ReNcell CX (cell line): ENCODE results near the genes MALL, MERTK, FBLN7 and CKAP2L.

DNA sequence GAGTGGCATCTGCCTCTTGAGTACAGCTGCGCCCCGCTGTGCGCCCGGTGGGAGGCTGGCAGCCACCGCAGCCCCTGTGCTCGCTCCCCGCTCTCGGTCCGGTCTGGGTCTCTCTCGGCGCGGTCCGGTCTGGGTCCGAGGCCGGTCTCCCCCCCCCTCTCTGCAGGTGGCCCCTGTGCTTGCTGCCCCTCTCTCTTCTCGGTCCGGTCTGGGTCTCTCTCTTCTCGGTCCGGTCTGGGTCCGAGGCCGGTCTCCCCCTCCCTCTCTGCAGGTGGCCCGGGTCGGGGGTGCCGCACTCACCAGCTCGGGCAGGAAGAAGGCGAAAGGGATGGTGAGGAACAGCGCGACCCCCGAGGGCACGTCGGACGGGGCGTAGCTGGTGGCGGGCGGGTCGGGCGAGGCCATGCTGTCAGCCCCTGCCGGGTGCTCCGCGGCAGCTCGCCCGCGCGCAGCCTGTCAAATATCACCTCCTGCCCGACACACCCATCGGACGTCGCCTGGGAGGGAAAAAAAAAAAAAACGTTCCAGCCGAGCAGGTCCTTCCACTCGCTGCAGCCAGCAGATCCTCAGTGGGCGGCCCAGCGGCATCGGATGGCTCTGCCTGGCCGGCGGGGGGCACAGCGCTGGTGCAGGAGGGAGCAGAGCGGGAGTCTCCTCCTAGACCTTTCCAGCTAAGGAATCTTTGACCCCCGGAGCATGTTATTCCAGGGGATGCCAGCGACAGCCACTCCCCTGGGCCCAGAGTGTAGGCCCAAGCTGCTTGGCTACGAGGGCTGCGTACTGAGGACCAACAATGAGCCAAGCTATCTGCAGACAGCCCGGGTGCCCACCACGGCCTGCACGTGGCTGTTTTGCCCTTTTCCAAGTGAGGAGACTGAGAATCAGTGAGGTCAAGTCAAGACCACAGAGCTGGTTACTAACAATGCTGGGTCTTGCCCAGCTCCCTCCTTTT is at the start of gene MALL:
TSS of gene MALL (minus strand) at position 435 of the 952 bp plus-strand sequence.
- PRO-cap = no peak

GRCh38 chr2:110116340-110116843 is 770 bp upstream of the MALL start:
- PRO-cap = no peak

DNA sequence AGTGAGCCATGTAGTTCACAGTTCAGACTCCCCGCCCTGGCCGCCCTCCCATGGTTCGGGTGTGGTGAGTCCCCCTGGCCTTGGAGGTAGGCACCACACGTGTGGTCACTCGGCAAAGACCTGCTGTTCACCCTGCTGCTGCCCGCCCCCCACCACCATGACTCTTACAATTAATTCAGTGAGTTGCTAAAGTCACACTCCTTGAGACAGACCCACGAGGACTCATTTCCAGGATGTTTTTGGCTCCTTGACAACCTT is 5.1 kb upstream of the MALL start:
- PRO-cap = no peak

DNA sequence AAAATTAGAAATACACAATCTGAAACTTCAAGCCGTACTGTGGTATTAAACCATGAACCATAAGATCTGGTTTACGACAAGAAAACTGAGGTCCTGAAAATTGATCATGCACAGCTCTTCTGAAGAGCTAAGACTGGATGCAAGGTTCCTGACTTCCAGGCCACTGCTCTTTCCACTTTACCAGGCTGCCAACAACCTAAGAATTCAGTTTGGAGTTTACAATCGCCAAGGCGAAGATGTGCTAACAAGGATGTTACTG is 772 bp downstream of the MTLN start:
- PRO-cap = no peak

- PRO-cap = no peak
Measured at GRCh38 chr2:111145606-111145909, 24.8 kb downstream of the BCL2L11 start.

GRCh38 chr2:111196269-111197017 is 75.7 kb downstream of the BCL2L11 start:
- PRO-cap = no peak

DNA sequence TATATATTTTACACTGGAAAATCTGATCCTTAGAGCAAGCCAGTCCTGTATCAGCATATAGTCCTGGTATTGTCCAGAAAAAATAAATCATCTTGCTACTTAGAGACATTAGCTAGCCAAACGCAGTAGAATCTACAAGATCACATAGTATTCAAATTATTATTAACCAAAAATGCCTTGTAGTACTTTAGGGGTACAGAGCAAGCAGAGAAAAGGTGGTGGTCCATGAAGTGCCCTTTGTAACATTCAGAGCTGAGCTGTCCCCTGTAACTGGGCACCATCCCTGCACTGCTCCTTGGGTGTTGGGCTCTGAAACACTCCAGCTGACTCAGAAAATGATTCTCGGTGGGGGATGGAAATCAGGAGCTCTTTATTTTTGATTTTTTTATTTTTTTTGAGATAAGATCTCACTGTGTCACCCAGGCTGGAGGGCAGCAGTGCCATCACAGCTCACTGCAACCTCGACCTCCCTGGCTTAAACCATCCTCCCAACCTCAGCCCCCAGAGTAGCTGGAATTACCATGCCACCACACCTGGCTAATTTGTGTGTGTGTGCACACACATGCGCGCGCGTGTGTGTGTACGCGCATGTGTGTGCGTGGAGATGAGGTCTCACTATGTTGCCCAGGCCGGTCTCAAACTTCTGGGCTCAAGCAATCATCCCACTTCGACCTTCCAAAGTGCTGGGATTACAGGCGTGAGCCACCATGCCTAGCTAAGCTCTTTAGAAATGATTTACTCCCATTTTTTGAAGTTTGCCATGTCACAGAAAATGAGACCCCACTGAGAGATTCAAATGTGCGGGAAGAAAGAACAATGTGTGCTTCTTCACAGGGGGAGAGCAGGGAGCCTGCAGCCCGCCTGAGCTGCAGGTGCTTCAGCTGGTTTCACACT is 342.7 kb downstream of the BCL2L11 start:
- PRO-cap = no peak

GRCh38 chr2:111898393-111899367 is at the start of gene MERTK:
Gene MERTK, plus strand, starts transcription at chr2:111898607.
- PRO-cap = bidirectional peak, plus-strand start at chr2:111898613, minus-strand start at chr2:111898297

GRCh38 chr2:111903735-111904410 is 5.5 kb downstream of the MERTK start:
- PRO-cap = no peak

GRCh38 chr2:111957676-111958649 is 59.6 kb downstream of the MERTK start:
- PRO-cap = no peak

DNA sequence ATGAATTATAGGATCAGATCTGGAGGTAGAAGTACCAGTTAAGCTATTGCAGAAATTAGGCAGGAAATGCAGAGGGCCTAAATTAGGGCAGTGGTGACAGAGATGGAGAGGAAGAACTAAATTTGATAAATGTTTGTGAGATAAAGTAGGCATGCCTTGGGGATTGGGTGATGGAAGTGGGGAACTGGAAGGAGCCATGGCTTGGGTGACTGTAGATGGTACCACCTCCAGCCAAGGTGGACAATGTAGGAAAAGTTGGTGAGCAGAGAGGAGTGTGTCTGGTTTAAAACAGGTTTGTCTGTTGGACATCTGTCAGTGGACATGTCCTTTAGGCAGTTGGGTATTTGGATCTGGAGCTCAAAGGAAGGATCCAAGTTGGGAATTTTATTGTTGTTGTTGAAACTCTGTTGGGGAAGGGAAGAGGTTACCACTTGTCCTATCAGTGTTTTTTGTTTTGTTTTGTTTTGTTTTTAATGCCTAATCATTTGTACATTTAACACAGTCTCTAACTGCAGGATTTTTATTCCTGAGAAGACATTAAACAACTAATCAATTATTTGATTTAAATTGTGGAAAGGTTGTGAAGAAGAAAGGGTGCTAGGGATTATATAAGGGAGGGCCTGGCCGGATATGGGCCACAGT is 3.8 kb downstream of the TMEM87B start:
- PRO-cap = no peak

GRCh38 chr2:112138226-112139354 is at the start of gene FBLN7:
Gene FBLN7, plus strand, starts transcription at chr2:112138385.
- PRO-cap = bidirectional peak, plus-strand start at chr2:112138431, minus-strand start at chr2:112138315

GRCh38 chr2:112280449-112280826 is 5.0 kb downstream of the ZC3H6 start:
- PRO-cap = no peak

DNA sequence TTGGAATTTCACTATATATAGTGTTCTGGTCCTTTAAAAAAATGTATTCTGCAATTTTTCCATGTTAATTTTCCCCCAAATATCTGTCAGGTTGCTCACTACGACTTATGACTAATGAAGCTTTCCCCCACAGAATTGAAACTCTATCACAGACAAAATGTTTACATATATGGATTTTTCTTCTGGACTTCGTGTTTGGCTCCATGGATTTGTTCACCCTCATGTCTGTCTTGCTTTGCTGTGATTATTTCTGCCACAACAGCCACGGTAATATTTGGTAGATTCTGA is 42.3 kb downstream of the ZC3H6 start:
- PRO-cap = no peak

DNA sequence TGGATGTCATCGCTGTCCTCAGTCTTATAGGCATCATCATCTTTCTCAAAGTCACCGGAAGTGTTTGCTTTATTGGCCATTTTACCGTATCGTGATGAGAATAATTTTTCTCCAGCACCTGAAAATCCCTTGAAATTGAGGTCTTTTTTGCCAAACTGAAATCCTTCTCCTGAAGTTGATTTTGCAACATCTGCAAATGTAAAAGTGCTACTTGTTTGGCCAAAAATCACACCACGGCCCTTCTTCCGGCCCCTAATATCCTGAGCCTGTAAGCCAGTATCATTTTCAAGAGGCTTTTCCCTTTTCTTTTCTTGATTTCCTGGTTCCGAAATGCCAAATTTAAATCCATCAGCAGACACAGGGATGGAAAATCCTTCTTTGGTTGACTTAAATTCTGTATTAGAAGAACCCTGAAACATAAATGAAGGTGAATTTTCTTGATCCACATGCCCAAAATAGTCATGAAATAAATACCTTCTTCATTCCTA is 43.6 kb downstream of the RGPD8 start:
- PRO-cap = no peak

GRCh38 chr2:112614175-112615081 is 30.0 kb downstream of the CHCHD5 start:
- PRO-cap = no peak

DNA sequence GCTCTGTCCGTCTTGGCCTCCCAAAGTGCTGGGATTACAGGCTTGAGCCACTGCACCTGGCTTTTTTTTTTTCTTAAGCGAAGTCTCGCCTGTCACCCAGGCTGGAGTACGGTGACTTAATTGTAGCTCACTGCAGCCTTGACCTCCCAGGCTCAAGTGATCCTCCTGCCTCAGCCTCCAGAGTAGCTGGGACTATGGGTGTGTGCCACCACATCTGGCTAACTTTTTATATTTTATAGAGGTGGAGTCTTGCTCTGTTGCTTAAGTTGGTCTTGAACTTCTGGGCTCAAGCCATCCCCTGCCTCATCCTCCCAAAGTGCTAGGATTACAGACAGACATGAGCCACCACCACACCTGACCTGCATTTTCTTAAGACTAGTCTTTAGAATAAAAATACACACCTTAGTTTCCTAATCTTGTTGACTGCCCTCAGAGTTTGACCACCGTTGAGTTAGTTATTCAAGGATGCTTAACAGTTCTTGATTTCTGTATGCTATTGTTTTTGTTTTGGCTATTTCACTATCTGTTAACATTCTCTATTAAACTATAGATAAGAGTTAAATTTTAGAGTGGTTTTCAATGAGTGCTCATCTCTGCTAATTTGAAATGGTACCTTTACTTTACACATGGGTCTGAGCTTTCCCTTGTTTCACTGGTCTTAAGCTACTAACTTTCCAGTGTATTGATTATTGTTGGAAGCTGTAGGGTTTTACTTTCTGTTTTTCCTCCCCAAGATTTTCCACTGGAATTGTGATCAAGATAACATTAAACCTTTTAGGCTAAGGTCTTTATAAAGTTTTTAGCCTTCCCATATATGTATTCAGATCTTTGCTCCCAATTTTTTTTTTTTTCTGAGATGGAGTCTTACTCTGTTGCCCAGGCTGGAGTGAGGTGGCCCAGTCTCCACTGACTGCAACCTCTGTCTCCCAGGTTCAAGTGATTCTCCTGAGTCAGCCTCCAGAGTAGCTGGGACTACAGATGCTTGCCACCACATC is 5.1 kb downstream of the SLC20A1 start:
- PRO-cap = no peak

- PRO-cap = no peak
Measured at GRCh38 chr2:112666565-112666886, 20.8 kb downstream of the SLC20A1 start.

DNA sequence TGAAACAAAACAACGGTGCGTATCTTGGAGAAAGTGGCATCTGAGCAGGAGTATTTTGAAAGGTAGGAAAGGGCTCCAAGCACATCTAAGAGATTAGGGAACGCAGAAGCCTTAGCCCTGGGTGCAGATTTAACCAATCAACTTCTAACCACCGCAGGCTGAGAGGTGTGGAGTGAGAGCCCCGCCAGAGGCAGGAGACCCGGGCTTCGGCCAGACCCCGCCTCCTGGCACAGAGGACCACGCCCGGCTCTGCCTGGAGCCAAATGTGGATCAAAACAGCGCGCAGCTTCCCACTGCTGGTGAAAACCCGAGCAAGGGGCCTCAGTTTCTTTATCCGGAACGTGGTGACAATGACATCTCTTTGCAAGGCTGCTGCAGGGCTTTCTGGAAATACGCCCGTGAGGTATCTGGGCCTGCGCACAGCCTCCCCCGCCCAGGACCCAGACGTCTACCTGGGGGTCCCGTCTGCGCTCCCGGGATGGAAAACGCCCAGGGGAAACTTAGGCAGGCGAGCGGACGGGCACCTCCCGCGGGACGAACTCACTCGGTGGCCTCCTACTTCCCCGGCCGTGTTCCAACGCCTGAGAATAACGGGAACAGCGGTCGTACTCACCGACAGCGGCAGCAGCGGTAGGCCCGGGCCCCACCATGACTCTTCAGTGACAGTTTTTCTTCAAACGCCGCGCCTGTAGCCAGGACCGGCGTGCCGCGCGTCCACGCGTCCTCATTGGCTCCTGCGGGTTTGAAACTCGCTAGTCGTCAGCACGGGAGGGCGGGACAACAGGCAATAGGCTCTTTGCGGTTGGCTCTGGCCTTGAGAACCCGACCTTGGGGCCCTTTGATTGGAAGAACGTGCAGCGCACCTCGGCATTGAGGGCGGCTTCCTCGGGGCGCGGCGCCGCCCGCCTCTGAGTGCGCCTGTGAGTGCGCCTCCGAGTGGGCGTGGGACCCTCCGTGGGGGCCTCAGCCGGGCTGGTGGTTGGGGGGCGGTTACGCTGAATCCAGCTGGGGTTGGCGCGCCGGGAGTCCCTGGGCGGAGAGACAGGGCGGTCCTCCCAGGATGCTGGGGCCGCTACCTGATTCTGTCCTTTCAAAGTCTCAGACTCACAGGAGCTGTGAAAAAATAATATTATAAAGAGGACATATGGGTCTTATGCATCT is at the start of gene CKAP2L:
TSS of gene CKAP2L (minus strand) at position 661 of the 1,161 bp plus-strand sequence.
- PRO-cap = bidirectional peak, plus-strand start at position 876 of the sequence, minus-strand start at position 655 of the sequence

- PRO-cap = no peak
Measured at GRCh38 chr2:112782601-112782874, 1.8 kb downstream of the IL1A start.